NCI-H460 (cell line): ENCODE results near the gene NT5C1A.

GRCh38 chr1:38859823-38860261, 270 bp upstream of the RRAGC start:
RAMPAGE:
- cytosol, long total RNA = no peak
- long total RNA = no peak
- nucleus, long total RNA = start-site peak on the plus strand at chr1:38859893-38859984, 25 and 9 reads in 2 replicates

GRCh38 chr1:38992220-38992451, 1.1 kb downstream of the AKIRIN1 start:
RAMPAGE:
- cytosol, long total RNA = no peak
- long total RNA = no peak
- nucleus, long total RNA = no peak

RAMPAGE:
- cytosol, long total RNA = no peak
- long total RNA = no peak
- nucleus, long total RNA = no peak
These were observed 21.0 kb downstream of the NDUFS5 start for GRCh38 chr1:39047073-39047700.

GRCh38 chr1:39050614-39051124, 24.5 kb downstream of the NDUFS5 start:
RAMPAGE:
- cytosol, long total RNA = no peak
- long total RNA = no peak
- nucleus, long total RNA = no peak

GRCh38 chr1:39152724-39153288, 51.7 kb upstream of the MACF1 start:
RAMPAGE:
- cytosol, long total RNA = no peak
- long total RNA = no peak
- nucleus, long total RNA = no peak

DNA sequence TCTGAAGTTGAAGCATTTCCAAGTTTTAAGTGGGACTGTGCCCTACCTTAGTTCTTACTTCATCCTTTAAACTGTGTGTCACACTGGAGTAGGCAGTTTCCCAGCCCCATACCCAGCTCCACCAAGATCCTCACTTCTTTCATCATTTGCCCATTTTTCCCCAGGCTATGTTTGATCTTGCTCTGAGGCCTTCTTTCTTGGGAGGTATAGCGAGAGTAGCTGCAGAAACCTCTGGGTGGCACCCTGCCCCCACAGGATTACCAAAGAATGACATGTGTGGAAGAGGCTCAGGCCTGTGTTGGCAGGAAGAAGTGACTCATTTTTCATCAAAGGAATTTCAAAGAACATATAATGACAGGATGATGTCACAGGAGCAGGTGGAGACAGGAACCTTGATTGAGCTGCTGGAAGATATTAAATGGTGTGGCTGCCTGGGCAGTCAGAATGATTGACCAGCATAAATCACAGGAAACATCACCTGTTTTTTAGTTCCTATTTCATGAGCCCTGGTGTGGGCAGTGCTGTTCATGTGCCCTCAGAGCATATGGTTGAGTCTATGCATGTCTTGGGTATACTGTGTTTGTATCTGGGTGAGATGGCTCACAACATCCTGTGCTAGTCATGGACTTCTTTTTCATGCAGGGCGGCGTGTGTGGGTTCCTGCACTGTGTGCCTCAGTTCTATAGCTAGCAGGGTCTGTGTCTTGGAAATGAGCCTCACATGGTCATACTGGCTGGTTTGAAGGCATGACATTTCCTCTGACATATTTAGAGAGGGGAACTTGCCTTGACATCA, 20.7 kb upstream of the MACF1 start:
RAMPAGE:
- cytosol, long total RNA = no peak
- long total RNA = no peak
- nucleus, long total RNA = no peak

GRCh38 chr1:39268718-39269658, 64.5 kb downstream of the MACF1 start:
RAMPAGE:
- cytosol, long total RNA = no peak
- long total RNA = no peak
- nucleus, long total RNA = no peak

RAMPAGE:
- cytosol, long total RNA = no peak
- long total RNA = no peak
- nucleus, long total RNA = no peak
These were observed 80.5 kb downstream of the MACF1 start for GRCh38 chr1:39284873-39285612.

DNA sequence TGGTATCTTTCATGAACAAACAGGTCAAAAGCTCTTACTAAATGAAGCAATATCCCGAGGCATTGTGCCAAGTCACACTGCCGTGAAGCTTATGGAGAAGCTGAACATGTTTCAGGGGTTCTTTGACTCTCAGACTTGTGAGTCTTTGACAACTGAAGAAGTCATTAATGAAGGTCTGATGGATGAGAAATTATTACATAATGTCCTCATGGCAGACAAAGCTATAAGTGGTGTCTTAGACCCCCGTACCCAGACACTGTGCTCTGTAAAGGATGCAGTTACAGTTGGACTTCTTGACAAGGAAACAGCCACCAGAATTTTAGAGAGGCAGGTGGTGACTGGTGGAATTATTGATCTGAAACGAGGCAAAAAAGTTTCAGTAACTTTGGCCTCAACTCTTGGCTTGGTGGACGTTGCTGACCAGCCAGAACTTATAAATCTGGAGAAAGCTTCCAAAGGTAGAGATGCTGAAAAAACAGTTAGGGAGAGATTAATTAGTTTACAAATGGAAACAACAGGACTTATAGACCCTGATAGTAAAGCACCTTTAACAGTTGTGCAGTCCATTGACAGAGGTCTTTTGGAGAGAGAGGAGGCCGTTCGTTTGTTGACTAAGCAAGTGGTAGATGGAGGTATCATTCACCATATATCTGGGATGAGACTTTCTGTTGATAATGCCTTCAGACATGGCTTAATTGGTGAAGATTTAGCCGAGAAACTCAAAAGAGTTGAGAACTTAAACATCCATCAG, 129.2 kb downstream of the MACF1 start:
RAMPAGE:
- cytosol, long total RNA = no peak
- long total RNA = no peak
- nucleus, long total RNA = no peak

DNA sequence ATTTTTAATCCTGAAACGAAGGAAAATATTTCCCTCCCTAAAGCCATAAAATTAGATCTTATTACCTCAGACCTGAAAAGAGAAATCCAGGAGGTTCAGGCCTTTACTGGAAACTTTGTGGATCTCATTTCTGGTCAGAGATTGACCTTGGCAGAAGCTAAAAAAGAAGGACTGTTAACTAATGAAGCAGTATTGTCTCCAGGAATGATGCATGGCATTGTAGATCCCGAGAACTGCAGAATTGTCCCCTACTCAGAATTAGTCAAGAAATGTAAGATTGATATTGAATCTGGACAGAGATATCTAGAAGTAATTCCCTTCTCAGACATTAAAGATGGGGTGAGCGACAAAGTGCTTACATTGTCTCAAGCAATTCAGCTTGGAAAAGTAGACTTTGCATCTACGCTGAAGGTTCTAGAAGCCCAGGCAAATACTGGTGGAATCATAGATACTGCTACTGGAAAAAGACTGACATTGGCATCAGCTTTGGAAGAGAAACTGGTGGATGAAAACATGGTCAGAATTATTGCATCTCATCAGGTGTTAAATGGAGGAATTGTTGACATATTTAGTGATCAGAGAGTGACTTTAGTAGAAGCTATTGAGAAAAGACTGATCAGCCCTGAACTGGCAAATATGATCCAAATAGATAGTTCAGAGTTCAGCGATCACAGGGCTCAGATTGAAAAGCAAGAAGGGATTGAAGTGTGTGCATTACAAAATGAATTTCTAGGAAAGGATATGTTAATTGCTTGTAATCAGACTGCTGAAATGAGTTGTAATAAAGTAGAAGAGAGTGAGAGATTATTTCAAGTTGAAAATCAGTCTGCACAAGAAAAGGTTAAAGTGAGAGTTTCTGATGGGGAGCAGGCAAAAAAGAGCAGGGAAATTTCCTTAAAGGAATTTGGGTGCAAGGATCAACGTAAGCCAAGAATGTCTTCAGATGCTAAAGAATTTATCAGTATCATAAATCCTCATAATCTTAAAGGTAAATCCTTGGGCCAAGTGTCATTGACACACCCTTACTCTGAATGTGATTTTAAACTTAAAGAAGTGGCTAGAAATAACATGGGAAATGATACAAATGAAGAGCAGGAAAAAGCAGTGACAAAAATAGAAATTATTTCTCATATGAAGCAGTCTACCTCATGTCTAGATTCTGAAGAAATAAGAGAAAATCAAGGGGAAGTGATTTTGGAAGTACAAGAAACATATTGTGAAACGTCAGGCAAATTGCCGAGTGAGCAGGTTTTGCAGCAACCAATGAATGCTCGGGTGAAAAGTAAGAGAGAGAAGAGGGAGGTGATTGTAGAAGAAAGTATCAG, 130.2 kb downstream of the MACF1 start:
RAMPAGE:
- cytosol, long total RNA = no peak
- long total RNA = no peak
- nucleus, long total RNA = no peak

RAMPAGE:
- cytosol, long total RNA = no peak
- long total RNA = no peak
- nucleus, long total RNA = no peak
These were observed 104.1 kb upstream of the BMP8A start for GRCh38 chr1:39387292-39387811.

DNA sequence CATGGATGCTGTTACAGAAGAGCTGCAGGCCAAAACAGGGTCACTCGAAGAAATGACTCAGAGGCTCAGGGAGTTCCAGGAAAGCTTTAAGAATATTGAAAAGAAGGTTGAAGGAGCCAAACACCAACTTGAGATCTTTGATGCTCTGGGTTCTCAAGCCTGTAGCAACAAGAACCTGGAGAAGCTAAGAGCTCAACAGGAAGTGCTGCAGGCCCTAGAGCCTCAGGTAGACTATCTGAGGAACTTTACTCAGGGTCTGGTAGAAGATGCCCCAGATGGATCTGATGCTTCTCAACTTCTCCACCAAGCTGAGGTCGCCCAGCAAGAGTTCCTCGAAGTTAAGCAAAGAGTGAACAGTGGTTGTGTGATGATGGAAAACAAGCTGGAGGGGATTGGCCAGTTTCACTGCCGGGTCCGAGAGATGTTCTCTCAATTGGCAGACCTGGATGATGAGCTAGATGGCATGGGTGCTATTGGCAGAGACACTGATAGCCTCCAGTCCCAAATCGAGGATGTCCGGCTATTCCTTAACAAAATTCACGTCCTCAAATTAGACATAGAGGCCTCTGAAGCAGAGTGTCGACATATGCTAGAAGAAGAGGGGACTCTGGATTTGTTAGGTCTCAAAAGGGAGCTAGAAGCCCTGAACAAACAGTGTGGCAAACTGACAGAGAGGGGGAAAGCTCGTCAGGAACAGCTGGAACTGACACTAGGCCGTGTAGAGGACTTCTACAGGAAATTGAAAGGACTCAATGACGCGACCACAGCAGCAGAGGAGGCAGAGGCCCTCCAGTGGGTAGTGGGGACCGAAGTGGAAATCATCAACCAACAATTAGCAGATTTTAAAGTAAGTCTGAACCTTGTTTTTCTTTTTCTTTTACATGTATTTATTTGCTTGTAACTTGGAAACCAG, 103.4 kb upstream of the BMP8A start:
RAMPAGE:
- cytosol, long total RNA = no peak
- long total RNA = no peak
- nucleus, long total RNA = no peak

DNA sequence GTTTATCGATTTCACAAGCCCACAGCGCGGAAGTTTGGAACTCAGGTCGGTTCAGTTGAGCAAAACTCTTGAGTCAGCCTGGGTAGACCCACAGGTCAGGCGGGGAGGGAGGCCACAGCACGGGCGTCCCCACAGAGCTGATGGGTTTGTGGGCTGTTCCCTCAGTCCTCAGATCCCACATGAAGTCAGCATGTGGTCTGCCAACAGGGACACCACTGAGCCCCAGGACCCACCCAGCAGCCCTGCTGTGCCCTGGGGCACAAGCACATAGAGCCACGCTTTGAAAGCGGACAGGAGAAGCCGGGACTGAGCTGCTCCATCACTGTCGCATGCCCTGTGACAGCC, 17.4 kb downstream of the BMP8A start:
RAMPAGE:
- cytosol, long total RNA = no peak
- long total RNA = no peak
- nucleus, long total RNA = no peak

DNA sequence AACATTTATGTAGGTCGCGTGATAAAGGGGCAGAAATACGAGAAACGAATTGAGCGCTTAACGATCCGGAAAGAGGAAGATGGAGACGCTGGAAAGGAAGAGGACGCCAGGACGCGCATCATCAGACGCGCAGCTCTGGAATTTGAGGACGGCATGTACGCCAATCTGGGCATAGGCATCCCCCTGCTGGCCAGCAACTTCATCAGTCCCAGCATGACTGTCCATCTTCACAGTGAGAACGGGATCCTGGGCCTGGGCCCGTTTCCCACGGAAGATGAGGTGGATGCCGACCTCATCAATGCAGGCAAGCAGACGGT, 24.2 kb downstream of the BMP8A start:
RAMPAGE:
- cytosol, long total RNA = no peak
- long total RNA = no peak
- nucleus, long total RNA = no peak

DNA sequence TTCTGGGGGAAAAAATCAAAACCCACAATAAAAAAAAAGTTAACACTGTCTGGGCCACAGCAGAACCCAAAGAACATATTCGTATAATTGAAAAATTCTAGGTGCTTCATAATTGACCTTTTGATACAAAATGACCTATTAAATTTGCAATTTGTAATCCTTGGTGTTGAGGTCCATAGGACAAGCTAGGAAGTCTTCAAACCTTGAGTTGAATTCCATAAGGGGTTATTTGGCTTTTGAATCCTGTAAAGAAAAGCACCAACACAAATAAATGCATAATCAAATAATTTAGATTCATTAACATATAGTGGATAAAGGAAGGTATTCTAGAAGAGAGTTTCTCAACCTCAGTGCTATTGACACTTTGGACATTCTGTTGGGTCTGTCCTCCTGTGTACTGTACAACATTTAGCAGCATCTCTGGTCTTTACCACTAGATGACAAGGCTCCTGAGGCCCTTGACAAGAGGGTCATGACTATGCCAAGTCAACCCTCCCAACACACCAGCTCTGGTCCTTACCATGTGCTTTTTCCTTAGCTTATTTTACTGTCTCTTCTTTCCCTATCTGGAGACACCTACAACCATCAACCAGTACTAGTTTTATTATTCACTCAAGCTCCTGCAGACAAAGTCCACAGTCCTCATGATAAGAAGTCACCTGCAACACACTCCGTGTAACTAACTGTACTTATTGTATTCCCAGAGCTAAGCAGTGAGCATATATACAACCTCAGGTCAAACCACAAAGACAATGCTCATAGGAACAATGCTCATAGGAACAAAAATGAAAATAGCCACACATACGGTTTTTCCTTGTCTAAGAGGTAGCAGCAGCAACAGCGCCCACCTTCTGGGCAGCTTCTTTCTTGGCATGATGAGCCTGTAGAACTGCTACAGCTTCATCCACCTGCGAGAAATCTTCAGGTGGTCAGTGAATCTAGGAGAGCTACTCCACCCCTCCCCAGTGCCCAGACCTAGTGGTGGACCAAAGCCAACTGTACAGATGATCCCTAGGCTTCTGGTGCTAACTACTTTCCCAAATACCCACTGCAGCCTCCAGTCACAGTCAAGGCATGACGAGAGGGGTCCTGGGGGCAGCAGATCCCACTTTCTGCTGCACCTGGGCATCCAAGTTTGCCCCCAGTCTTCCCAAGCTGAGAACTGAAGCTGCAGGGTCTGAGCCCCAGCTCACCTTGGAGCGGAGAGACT, 15.3 kb downstream of the PABPC4 start:
RAMPAGE:
- cytosol, long total RNA = no peak
- long total RNA = no peak
- nucleus, long total RNA = no peak

DNA sequence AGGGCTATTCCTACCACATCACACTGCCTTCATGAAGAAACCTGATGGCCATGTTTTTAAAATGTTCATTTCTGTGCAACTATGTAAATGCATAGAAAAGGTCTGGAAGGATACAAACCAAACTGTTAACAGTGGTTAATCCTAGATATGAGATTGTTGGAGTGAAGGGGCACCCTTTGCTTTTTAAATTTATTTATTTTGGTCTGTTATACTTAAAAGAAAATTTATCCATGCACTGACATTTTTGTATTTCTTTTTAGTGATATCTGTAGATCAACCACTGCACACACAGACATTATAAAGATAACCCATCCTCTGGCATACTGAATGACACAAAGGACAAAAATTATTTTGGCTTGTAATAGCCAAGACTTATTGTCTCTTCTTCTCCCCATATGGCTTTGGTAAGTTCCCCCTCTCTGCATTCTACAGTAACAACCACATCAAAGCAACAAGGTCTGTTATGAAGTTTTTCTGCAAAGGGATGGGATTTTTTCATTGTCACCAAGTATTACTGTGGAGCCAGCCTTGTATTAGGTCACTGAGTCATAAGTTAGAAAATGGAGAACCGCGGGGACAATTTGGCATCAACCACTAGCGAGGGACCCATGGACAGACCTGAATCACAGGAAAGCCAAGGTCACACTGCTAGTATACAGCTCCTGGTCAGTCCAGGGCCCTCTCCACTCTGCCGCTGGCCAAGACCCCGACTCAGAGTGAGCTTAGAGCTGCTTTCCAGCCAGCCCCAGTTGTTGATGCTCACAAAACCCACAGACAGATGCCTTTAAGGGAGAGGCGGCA, 6.2 kb downstream of the PABPC4 start:
RAMPAGE:
- cytosol, long total RNA = no peak
- long total RNA = no peak
- nucleus, long total RNA = no peak

DNA sequence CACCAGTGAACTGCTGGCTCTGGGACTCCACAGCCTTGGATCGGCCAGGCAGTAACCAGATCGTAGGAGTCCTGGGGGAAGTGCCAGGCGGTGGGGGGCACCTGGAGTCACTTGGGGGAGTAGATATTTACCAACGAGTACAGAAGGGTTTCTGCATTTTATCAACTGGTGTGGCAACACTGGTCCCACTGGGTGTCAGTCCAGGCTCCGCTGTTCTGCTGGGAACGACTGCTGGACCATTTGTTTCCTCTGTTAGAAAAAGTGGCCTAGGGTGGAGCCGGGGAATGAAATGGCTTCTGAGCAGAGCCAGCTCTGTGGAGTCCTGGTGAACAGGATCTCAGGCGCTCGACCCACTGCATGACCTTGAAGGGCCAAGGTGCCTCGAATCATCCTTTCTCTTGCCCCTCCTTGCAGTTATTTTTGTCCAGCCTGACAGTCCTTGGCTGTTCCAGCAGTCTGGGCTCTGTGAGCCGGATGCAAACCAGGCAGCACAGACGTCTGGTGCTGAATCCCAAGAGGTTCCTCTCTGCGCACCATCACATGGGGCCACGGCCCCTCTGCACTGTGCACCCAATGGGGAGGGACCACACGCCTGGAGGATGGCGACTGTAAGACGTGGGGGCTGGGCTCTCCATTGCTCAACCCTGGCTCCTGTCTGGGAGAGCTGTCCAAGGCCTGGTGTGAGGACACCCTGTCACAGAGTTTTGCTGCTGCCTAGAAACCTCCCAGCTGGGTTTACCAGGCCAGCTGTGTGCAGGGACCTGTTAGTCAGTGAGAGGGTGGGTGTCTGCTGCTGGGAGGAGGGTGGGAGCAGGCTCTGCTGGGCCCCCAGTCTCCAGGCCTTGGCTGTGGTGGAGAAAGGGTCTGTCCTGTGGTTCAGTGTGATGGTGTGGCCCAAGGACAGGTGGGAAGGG, 14.1 kb downstream of the HEYL start:
RAMPAGE:
- cytosol, long total RNA = no peak
- long total RNA = no peak
- nucleus, long total RNA = no peak

RAMPAGE:
- cytosol, long total RNA = no peak
- long total RNA = no peak
- nucleus, long total RNA = no peak
These were observed 483 bp downstream of the NT5C1A start for GRCh38 chr1:39671315-39671932.

RAMPAGE:
- cytosol, long total RNA = no peak
- long total RNA = no peak
- nucleus, long total RNA = no peak
These were observed at the start of gene NT5C1A for GRCh38 chr1:39671933-39672363. TSS of gene NT5C1A (minus strand) at chr1:39672107.

DNA sequence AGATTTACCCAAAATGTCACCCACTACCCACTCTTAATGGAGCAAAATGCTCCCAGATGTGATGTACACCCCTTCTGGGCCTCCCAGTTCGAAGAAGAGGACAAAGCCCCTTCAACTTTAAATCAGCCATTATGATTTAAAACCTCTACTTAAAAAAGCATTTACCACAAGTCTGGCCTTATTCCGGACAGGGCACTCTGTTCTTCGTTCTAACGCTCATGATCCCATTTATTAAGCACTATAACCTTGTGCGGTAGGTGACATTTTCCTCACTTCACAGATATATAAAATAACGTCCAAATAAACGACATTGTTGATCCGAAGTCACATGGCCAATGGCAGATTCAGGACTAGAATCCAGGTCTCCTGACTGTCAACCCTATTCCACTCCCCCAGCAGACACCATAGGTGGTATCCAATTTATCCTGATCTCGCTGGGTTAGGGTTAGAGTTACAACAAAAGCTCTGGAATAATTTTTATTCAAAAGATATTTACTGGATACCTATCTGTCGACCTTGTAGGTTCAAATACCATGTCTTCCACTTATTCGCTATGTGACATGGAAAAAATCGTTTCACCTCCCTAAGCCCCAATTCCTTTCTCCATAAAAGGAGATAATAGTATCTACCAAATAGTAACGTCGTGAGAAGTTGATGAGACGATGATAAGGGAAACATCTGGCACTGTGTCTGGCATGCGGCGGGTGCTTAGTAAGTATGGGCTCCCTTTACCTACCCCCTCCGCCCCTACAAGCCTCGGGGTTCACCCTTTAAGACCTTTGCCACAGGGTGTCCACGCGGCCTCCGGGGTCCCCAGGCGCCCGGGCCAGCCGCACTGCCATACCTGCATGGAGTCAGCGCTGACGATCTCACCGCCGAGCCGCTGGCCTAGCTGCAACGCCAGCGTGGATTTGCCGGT, 571 bp downstream of the TRIT1 start:
RAMPAGE:
- cytosol, long total RNA = no peak
- long total RNA = no peak
- nucleus, long total RNA = no peak